IMR-90 (cell line): ENCODE measurements around the genes YWHAB, TP53TG5 and SPINT4.

- RRBS: no CpG with 5 or more reads among the region's 35 CpGs
CAGE:
- cytosol, long polyA plus RNA: no peak
- long polyA plus RNA: no peak
- nucleus, long polyA plus RNA: no peak
These were observed 856 bp upstream of the ADA start for GRCh38 chr20:44652117-44652993.

DNA sequence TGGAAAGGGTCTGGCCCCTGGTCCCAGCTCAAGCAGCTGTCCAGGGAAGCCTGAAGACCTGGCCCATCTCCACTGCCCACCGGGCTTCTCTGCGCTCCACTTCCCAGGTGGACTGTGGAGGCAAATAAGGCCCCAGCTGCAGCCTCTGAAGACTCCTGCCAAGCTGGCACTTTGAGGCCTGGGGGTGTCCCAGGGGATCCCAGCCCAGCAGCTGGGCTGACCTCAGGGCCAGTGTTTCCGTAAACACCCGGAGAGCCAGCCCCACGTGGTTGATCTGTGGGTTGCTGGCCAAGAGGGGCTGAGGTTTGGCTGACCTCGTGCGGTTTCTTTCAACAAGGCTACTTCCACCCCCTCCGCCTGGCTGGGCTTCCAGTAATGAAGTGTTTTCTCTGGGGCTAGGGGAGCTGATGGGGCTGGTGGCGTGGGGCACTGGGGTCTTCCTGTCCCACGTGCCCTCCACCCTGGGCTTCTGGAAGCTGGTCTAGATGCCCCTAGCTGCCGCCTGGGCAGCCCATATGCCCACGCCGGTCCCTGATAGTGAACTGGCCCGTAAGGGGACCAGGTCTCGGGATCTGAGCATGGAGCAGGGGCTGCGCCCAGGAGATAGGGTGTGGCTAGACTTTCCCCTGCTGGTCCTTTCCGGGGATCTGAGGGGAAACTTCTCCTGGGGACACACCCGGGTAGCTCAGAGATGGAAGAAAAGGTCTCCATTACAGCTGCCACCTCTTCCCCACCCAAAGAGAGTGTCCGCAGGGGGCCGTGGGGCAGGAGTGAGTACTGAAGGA, 12.2 kb upstream of the CCN5 start:
- RRBS: 0% methylated on average over 1 of the region's 20 CpGs
CAGE:
- cytosol, long polyA plus RNA: no peak
- long polyA plus RNA: no peak
- nucleus, long polyA plus RNA: no peak

DNA sequence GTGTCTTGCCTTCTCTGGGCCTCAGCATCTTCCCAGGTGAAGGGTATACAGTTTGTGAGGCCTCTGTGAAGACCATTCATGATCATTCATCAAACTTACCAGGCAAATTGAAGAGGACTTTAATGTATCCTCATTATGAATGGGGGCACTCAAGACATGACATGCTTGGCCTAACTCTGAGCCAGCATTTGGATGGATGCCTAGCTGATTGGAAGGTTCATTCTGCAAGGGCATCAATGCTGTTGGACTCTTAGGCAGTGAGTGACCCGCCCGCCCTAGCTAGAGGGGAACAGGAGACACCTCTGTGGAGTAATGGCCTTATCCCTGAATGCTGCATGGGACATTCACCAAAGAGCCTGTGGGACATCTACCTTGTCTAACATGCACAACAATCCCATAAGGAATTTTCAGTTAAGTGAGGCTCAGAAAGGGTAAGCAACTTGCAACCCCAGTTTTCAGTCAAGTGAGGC, 522 bp downstream of the CCN5 start:
- RRBS: no CpG with 5 or more reads among the region's 2 CpGs
CAGE:
- cytosol, long polyA plus RNA: no peak
- long polyA plus RNA: no peak
- nucleus, long polyA plus RNA: no peak

GRCh38 chr20:44734929-44735446, 10.7 kb upstream of the KCNK15 start:
- RRBS: no CpG with 5 or more reads among the region's 6 CpGs
CAGE:
- cytosol, long polyA plus RNA: no peak
- long polyA plus RNA: no peak
- nucleus, long polyA plus RNA: no peak

GRCh38 chr20:44736080-44736605, 9.5 kb upstream of the KCNK15 start:
- RRBS: no CpG with 5 or more reads among the region's 5 CpGs
CAGE:
- cytosol, long polyA plus RNA: no peak
- long polyA plus RNA: no peak
- nucleus, long polyA plus RNA: no peak

DNA sequence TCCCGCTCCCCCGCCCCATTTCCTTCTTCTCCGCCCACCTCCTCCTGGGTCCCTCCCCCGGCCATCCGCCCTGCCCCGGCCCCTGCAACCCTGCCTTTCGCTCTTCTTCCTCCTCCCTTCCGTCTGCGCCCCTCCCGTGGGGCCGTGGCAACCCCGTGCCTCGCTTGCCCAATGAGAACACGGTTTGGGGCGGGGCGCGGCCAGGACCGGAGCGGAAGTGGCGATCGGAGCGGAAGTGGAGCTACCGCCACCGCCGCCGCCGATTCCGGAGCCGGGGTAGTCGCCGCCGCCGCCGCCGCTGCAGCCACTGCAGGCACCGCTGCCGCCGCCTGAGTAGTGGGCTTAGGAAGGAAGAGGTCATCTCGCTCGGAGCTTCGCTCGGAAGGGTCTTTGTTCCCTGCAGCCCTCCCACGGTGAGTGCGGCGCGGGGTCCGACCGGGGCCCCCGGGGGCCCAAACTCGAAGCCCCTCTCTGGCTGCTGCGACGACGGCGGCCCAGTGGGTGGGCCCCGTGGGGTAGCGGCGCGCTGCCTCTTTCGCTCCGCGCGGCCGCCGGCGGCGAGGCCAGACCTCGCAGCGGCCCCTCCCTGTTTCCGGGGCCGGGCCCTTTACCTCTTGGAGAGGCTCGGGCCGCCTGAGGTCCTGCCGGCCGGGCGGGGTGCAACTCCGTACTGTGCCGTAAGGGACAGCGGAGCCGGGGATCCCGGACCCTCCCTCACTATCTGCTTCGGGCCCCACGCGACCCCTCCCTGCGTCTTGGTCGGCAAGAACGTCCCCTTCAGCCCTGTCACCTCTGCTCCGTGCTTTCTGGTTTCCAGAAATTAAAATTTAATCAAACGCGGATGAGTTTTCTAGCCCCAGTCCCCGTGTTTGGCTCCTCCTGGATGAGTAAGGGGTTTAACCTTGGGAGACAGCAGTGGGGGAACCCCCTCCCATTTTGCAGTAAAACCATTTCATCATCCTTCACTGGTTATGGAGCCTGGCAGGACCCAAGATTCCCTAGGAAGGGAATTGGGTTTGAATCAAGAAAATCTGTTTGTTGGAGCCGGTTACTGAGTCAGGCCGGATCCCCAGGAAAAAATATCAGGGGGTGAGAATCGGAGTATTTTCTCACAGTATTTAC, at the start of gene YWHAB:
Gene YWHAB (plus strand): TSS at position 232 of the 1,122 bp plus-strand sequence.
- RRBS: under 1% methylated on average over 34 of the region's 93 CpGs
CAGE:
- cytosol, long polyA plus RNA: start-site peak on the plus strand centred at position 247 of the sequence, 73 bp wide, 1,217 and 1,416 reads in 2 replicates
- long polyA plus RNA: start-site peak on the plus strand centred at position 254 of the sequence, 54 bp wide, 1,145 and 787 reads in 2 replicates
- nucleus, long polyA plus RNA: start-site peak on the plus strand centred at position 306 of the sequence, 160 bp wide, 1,084 and 431 reads in 2 replicates

DNA sequence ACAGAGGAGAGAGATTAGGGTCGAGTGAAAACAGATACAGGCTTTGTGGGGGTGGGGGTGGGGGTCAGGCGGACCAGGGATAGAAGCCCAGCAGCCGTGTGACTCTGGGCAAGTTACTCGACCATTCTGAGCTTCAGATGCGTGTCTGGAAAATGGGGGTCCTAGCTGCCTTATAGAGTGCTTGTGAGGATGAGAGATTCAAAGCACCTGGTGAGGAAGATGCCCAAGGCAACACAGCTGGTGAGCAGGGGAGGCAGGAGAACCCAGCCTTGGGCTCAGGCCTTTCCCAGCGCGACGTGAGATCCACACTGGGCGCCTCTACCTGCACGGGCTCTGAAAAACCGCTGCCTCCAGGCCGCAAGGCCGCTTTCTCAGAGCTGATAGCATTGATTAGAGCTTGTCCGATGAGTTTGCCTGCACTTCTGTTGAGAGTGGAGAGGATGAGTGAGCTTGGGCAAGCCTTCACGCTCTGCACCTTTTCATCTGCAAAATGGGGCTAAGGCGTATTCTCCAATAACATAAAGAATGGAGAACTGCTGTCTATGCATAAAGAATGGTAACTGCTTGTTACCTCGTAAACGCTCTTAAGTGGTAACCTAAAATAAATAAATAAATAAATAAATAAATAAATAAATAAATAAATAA, 799 bp downstream of the PABPC1L start:
- RRBS: no CpG with 5 or more reads among the region's 18 CpGs
CAGE:
- cytosol, long polyA plus RNA: no peak
- long polyA plus RNA: no peak
- nucleus, long polyA plus RNA: no peak

DNA sequence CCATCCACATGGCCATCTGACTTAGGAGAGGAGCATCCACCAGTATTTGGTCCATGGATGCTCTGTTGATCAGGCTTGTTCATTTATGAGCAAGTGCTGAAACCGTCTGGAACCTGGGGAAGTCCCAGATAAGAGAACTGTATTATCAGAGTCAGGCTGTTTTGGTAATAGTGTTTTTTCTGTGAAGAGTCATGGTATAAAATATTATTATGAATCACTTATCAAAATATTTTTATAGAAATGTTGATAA, 3.2 kb downstream of the STK4 start:
- RRBS: no CpG with 5 or more reads among the region's 1 CpG
CAGE:
- cytosol, long polyA plus RNA: no peak
- long polyA plus RNA: no peak
- nucleus, long polyA plus RNA: no peak

DNA sequence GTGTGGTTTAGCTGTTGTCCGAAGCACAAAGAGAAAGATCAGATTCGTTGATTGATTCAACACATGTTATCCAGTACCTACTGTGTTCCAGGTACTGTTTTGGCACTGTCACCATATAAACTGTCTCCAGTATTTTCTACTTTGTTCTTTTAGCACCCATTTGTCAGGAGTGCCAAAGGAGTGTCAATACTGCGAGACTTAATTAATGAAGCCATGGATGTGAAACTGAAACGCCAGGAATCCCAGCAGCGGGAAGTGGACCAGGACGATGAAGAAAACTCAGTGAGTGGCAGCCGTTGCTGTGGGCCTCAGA, 33.9 kb downstream of the STK4 start:
- RRBS: no CpG with 5 or more reads among the region's 7 CpGs
CAGE:
- cytosol, long polyA plus RNA: no peak
- long polyA plus RNA: no peak
- nucleus, long polyA plus RNA: no peak

GRCh38 chr20:45094550-45095213, 6.2 kb downstream of the KCNS1 start:
- RRBS: no CpG with 5 or more reads among the region's 9 CpGs
CAGE:
- cytosol, long polyA plus RNA: no peak
- long polyA plus RNA: no peak
- nucleus, long polyA plus RNA: no peak

- RRBS: 53% methylated on average over 3 of the region's 28 CpGs
CAGE:
- cytosol, long polyA plus RNA: no peak
- long polyA plus RNA: no peak
- nucleus, long polyA plus RNA: no peak
These were observed 5.5 kb downstream of the TP53TG5 start for GRCh38 chr20:45372493-45373106.

- RRBS: no CpG with 5 or more reads among the region's 5 CpGs
CAGE:
- cytosol, long polyA plus RNA: no peak
- long polyA plus RNA: no peak
- nucleus, long polyA plus RNA: no peak
These were observed at the start of gene TP53TG5 for GRCh38 chr20:45378045-45378840. Gene TP53TG5 (minus strand): TSS chr20:45378325.

- RRBS: no CpG with 5 or more reads among the region's 2 CpGs
CAGE:
- cytosol, long polyA plus RNA: no peak
- long polyA plus RNA: no peak
- nucleus, long polyA plus RNA: no peak
These were observed 622 bp upstream of the DBNDD2 start for GRCh38 chr20:45407609-45407725.

DNA sequence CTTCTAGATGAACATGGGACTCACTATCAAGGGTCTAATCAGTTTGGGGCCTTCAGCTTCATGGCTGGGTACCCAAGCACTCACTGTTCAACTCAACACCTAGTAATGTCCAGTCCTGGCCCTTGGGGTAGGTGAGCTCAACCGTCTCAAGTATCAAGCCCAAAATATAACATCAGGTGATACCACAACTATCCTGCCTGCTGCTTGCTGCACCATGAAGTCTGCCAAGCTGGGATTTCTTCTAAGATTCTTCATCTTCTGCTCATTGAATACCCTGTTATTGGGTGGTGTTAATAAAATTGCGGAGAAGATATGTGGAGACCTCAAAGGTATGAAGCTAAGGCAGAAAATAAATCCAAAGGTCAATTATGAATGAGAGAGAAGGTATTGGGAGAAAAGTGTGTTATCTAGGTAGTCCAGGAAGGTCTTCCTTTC, at the start of gene SPINT4:
Gene SPINT4 (plus strand): TSS at position 194 of the 435 bp plus-strand sequence.
- RRBS: no CpG with 5 or more reads among the region's 2 CpGs
CAGE:
- cytosol, long polyA plus RNA: no peak
- long polyA plus RNA: no peak
- nucleus, long polyA plus RNA: no peak

DNA sequence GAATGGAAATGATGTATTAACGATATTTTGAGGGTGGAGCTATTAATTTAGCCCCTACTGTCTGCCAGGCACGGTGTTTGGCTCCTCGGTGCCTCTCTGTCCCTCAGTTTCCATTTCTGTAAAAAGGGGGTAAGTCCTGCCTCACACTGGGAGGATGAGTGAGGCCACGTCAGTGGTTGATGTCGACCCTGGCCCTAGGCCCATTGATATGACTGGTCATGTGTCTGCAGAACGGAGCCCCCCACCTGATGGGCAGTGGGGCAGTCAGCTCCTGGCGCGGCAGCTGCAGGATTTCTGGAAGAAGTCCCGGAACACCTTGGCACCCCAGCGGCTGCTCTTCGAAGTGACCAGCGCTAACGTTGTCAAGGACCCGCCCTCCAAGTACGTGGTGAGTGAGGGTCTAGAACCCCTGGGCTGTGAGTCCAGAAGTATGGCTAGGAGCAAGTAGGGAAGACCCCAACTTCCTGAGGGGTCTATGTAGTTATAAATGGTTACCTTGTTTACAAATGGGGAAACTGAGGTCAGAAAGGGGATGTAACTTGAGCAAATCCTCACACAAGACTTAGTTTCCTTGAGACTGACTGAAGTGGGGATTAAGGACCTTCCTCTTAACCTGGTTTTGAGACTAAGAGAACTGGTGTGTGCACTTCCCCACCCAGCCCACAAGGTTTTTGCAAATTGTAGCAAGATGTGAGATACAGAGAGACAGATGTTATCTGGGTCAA, 1.3 kb downstream of the SNX21 start:
- RRBS: no CpG with 5 or more reads among the region's 15 CpGs
CAGE:
- cytosol, long polyA plus RNA: no peak
- long polyA plus RNA: no peak
- nucleus, long polyA plus RNA: no peak

- RRBS: 93% methylated on average over 12 of the region's 34 CpGs
CAGE:
- cytosol, long polyA plus RNA: no peak
- long polyA plus RNA: no peak
- nucleus, long polyA plus RNA: no peak
These were observed 7.1 kb downstream of the SNX21 start for GRCh38 chr20:45840550-45841233.

- RRBS: no CpG with 5 or more reads among the region's 3 CpGs
CAGE:
- cytosol, long polyA plus RNA: no peak
- long polyA plus RNA: no peak
- nucleus, long polyA plus RNA: no peak
These were observed 1.1 kb downstream of the CTSA start for GRCh38 chr20:45892148-45892634.

- RRBS: no CpG with 5 or more reads among the region's 13 CpGs
CAGE:
- cytosol, long polyA plus RNA: no peak
- long polyA plus RNA: no peak
- nucleus, long polyA plus RNA: no peak
These were observed 10.0 kb upstream of the PCIF1 start for GRCh38 chr20:45924355-45924977.

DNA sequence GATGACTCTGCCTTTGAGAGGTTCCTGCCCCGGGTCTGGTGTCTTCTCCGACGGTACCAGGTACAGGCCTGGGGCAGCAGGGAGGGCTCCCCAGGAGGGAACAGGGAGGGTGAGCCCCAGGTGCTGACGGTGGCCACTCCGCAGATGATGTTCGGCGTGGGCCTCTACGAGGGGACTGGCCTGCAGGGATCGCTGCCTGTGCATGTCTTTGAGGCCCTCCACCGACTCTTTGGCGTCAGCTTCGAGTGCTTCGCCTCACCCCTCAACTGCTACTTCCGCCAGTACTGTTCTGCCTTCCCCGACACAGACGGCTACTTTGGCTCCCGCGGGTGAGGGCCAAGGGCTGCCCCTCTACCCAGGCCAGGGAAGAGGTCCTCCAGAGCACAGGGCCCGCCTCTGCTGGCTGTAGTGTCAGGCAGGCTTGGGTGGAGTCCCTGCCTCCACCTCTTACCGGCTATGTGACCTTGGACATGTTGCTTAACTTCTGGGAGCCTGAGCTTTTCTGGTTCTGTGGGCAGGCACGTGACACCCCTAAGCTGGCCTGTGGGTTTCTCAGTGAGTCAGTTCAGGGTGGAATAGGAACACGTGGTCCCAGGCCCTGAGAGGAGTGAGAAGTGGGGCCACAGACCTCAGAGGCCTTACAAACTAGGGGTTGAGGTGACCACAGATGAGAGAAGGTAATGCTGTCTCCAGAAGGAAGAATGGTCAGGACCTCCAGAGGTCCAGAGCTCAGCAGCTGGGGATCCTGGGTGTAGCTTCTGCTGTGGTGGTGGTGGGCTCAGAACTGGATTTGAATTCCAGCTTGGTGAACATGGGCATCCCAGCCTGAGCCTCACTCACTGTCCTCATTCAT, 11.8 kb downstream of the PCIF1 start:
- RRBS: no CpG with 5 or more reads among the region's 22 CpGs
CAGE:
- cytosol, long polyA plus RNA: no peak
- long polyA plus RNA: no peak
- nucleus, long polyA plus RNA: no peak

DNA sequence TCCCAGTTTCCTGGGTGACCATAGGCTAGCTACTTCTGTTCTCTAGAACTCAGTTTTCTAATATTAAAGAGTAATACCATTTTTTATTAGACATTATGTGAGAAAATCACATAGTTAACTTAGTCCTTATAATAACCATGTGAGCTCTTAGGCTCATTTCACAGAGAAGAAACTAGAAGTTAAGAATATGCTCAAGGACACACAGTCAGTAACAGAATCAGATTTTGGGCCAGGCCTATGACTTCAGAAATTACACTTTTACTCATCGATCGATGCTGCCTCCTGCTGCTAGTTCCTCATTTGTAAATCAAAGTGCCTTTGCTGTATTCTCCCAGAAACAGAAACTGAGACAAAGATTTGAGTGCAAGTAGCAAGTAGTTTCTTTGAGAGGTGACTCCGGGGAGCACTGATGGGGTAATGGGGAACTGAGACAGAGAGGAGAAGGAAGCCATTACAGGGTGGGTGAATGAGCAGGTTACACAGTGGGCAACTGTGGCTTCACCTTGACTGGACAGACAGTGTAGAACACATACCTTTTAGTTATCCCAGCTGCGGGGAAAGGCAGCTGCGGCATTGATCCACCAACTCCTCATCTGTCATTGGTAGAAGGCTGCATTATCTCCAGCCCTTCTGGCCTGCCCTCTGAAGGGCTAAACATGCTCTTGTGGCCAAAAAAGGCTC, 9.7 kb upstream of the CD40 start:
- RRBS: no CpG with 5 or more reads among the region's 5 CpGs
CAGE:
- cytosol, long polyA plus RNA: no peak
- long polyA plus RNA: no peak
- nucleus, long polyA plus RNA: no peak